Thoracic aorta (tissue), 1 donor: ENCODE results near the genes NISCH and NEK4.

GRCh38 chr3:52249413-52250101 lies 4.0 kb downstream of the PPM1M start:
- RAMPAGE, long total RNA = no peak

GRCh38 chr3:52256766-52257160 lies 11.2 kb downstream of the PPM1M start:
- RAMPAGE, long total RNA = no peak

- RAMPAGE, long total RNA = no peak
These were observed 7.2 kb downstream of the WDR82 start for GRCh38 chr3:52271090-52271817.

- RAMPAGE, long total RNA = no peak
These were observed 2.2 kb upstream of the DNAH1 start for GRCh38 chr3:52313549-52314599.

DNA sequence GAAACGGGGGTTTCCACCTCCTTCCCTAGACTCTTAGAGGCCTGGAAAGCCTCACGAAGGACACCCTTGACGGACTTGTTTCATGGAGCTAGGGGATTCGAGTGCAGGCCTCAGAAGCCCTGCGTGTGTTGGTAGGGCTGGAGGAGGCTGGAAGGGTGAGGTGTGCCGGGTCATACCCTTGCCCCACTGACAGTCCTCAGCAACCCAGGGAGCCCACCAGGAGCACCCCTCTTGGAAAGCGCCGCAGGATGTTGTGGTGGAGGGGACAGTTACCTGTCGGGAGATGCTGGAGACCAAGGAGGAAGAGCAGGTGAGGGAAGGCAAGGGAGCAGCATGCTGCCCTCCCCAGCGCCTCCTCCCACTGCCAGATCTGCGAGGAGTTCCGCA lies 33.5 kb downstream of the DNAH1 start:
- RAMPAGE, long total RNA = no peak

- RAMPAGE, long total RNA = start-site peak on the plus strand at chr3:52455603-52455630, 216 reads
These were observed at the start of gene NISCH for GRCh38 chr3:52455268-52456054. Gene NISCH, plus strand, starts transcription at chr3:52455604.

GRCh38 chr3:52498646-52499104 lies 3.5 kb downstream of the STAB1 start:
- RAMPAGE, long total RNA = no peak

DNA sequence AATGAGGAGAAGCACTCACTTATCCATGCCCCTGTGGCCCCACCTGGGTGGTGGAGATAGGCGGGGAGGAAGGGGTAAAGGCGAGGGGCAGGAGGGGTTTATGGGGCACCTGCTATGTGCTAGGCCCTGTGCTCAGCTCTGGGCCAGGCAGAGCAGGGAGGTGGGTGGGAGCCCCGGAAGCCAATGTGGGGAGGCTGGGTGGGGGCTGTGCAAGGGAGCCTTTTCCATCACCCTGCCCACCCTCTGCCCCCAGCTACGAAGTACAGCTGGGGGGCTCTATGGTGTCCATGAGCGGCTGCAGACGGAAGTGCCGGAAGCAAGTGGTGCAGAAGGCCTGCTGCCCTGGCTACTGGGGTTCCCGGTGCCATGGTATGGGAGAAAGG lies 6.2 kb downstream of the STAB1 start:
- RAMPAGE, long total RNA = no peak

DNA sequence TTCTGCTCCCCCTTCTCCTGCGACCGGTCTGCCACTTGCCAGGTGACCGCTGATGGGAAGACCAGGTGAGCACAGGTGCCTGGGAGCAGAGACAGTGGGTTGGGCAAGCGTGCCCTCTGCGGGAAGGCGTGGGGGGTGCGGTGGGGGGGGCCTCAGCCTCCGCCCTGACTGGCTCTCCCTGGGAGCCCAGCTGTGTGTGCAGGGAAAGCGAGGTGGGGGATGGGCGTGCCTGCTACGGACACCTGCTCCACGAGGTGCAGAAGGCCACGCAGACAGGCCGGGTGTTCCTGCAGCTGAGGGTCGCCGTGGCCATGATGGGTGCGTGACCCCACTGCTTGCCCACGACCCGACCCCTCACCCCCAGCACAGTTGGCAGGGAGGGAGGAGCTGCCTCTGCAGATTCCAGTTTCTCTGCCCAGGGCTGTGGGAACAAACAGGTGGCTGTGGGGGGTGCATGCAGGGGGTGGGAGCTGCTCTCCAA lies 8.7 kb downstream of the STAB1 start:
- RAMPAGE, long total RNA = no peak

- RAMPAGE, long total RNA = no peak
These were observed 7.5 kb downstream of the NT5DC2 start for GRCh38 chr3:52525873-52526858.

GRCh38 chr3:52681592-52682579 lies 3.9 kb upstream of the GNL3 start:
- RAMPAGE, long total RNA = start-site peak on the minus strand at chr3:52681749-52681812, 8 reads

- RAMPAGE, long total RNA = no peak
These were observed 2.9 kb downstream of the GNL3 start for GRCh38 chr3:52688745-52689183.

DNA sequence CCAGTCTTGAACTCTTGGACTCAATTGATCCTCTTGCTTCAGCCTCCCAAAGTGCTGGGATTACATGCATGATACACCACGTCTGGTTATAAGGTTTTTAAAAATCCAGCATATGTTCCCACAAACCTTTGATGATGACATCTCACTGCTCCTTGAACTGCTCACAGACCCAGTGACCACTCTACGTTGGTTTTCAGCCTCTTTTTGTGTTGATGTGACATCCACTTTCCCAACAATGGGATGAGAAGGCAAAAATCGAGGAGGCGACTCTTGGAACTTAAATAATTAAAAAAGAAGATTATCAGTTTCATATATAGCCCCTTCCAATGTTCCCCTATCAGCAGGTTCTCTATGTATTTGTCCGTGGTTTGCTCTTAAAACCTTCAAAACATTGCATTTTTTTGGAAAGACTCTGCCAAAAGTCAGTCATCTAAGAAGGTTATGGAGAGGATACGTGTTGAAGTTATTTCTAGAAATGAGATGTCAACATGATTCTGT lies 24.8 kb downstream of the NEK4 start:
- RAMPAGE, long total RNA = no peak

DNA sequence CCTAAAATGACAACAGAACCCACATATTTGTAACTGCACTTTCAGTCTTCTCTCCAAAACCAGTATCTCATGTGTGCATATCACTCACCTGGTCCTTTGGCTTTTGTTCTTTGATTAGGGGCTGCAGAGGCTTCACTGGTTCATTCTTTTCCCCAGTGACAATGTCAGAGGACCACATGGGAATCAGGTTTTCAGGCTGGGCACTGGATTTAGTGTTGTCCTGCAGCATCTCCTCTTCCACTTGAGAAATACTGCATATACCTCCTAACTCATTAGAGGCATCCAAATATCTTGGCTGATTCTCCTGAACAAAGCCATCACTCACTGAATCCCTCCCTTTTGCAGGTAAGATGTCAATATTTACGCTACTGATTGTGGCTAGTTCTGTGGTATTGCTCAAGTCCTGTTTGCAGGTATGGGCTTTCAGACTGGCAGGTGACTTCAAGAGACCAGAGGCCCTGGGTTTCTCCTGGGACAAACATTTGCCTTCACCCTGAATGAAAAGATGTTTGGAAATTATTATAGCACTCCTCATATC lies 18.8 kb downstream of the NEK4 start:
- RAMPAGE, long total RNA = no peak

DNA sequence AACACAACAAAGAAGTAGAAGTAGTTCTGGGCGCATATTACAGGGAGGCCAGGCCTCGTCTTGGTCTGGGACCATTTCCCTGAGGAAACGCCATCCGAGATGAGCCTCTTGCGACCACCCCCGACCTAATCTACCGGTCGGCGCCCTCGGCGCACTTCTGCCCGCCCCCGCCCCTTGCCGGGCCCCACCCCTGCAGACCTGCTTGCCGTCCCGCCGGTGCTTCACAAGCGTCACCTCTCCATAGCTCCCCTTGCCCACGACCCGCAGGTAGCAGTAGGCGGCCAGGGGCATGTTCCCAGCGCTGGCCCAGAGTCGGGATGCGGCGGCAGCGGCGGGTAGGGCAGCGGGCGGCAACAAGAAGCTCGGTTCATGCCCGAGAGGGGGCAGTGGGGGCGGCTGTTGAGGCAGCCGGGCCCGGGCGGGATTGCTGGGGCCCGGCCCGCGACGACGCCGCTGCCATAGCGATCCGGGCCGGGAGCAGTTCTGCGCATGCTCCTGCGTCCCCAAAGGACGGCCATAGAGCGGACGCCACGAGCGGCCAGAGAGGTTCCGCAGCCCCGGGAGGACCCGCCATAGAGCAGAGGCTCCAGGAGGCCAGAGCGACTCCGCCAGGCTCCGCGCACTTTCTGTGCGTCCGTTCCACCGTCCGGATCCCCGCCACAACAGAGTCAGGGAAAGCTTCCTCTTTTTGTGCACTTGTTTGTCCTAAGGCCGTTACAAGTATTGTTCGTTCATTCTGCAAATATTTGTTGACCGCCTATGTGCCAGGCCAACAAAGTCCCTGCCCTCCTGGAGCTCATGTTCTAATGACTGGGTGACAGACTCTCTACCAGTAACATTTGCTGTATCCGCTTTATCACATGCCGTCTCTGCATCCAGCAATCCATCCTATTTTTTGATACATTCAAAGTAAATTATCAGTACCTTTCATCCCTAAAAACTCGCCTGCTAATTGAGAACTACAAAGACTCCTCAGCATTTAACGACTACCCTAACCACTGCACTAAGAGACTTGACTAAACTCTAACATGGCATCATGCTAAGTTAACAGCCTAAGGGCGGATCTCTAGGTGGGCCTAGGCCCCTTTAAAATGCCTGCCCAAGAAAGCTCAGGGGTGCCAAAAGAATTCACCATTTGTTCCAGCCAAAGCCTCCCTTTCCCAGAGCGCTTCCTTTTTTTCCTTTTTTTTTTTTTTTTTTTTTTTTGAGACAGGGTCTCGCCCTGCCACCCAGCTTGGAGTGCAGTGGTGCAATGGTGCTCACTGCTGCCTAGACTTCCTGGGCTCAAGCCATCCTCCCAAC lies at the start of gene NEK4:
Gene NEK4, minus strand, starts transcription at position 485 of the 1,302 bp plus-strand sequence.
- RAMPAGE, long total RNA = start-site peak on the minus strand centred at position 472 of the sequence, 25 bp wide, 32 reads

- RAMPAGE, long total RNA = no peak
These were observed 17.1 kb downstream of the ITIH3 start for GRCh38 chr3:52811549-52812210.

DNA sequence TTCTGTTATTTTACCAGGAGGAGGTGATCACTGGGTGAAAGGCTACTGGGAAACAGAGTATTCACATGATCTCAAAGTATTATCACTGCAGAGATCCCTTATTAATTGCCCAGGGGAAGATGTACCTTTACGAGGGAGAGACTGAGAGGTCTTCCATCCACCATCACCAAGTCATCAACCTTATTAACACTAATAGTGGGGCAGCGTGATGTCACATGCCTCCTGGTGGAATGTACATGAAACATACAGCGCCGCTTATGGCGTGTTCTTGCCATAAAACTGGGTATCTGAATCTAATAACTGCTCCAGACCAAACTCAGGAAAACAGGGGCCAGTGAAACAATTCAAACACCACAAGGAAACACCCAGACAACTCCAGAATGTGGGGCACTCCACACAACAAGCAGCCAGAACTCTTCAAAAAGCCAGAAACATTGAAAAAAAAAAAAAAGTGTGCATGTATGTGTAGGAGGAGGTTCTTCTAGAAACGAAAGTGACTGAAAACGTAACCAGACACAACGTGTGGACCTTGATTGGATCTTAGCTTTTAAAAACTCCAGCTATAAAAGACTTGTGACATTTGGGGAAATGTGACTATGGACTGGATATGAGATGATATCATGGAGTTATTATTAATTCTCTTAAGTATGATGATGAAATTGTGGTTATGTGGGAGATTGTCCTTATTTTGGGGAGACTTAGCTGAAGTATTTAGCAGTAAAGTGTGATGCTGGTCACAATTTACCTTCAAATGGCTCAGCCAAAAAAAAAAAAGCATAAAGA lies 4.5 kb downstream of the STIMATE start:
- RAMPAGE, long total RNA = no peak

DNA sequence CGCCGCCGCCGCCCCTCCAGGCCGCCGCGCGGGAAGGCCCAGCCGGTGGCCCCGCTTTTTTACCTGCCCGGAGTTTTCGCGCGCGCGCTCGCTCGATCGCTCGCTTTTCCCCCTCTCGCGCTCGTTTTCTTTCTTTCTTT lies 250 bp downstream of the SFMBT1 start:
- RAMPAGE, long total RNA = no peak

DNA sequence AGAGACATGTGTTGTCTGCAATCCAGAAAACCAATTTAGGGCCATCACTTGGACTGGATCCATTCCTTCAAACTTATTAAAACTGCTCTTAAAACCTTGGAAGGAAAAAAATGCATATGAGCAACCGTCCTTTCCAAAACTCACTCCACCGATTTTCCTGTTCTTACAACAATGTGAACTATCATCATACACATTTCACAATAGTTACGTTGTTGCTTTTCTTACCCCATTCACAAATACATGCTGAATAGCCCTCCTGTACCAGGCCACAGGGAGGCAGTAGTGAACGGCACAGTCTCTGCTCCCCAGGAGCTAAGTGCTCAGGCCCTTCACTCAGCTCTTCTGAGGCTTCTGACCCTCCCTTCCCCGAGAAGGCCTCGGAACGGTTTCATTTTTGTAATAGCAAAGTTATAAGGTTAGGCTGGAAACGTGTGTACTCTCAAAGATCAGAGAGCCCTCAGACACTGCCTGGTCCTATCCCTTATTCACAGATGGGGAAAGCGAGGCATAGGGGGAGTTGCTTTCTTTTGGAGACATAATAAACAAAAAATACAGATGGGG lies 20.1 kb downstream of the RFT1 start:
- RAMPAGE, long total RNA = no peak

GRCh38 chr3:53131879-53132278 lies 1.6 kb upstream of the RFT1 start:
- RAMPAGE, long total RNA = no peak